BJ (cell line): ENCODE data around the genes MALSU1 and IGF2BP3.

GRCh38 chr7:22863158-22864070 lies 40.8 kb upstream of the TOMM7 start:
- CAGE, long polyA plus RNA = no peak
- RRBS = no CpG with 5 or more reads among the region's 10 CpGs

DNA sequence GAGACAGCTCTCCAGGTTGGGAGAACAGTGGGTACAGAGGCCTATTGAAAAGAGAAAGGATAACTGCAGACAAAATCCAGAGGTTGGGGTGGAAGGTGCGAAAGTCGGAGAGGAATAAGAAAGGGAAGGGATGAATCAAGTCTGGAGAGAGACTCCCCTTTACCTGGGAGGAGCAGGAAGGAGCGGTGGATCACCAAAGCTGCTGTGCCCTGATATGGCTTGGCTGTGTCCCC lies 56.8 kb upstream of the TOMM7 start:
- CAGE, long polyA plus RNA = no peak
- RRBS = no CpG with 5 or more reads among the region's 3 CpGs

DNA sequence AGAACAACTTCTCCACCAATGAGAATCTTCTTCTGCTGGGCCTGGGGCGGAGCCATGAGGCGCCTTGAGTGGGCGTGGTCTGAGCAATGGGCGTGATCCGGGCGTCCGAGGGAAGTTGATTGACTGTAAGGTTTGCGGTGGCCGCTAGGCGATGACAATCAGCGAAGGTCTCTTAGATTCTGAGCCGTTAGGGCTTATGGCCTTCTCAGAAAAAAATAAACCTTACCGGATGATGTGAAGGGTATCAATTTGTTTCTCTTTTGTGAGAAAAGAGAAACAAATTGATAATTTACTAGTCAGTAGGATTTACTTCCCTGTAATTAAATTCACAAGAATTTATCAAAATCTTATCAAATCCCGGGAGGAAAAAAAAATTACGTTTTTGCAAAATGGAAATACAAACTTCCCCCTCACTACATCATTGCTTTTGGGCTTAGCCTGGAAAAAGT lies 314 bp upstream of the HYCC1 start:
- CAGE, long polyA plus RNA = no peak
- RRBS = 4% methylated on average over 4 of the region's 15 CpGs

DNA sequence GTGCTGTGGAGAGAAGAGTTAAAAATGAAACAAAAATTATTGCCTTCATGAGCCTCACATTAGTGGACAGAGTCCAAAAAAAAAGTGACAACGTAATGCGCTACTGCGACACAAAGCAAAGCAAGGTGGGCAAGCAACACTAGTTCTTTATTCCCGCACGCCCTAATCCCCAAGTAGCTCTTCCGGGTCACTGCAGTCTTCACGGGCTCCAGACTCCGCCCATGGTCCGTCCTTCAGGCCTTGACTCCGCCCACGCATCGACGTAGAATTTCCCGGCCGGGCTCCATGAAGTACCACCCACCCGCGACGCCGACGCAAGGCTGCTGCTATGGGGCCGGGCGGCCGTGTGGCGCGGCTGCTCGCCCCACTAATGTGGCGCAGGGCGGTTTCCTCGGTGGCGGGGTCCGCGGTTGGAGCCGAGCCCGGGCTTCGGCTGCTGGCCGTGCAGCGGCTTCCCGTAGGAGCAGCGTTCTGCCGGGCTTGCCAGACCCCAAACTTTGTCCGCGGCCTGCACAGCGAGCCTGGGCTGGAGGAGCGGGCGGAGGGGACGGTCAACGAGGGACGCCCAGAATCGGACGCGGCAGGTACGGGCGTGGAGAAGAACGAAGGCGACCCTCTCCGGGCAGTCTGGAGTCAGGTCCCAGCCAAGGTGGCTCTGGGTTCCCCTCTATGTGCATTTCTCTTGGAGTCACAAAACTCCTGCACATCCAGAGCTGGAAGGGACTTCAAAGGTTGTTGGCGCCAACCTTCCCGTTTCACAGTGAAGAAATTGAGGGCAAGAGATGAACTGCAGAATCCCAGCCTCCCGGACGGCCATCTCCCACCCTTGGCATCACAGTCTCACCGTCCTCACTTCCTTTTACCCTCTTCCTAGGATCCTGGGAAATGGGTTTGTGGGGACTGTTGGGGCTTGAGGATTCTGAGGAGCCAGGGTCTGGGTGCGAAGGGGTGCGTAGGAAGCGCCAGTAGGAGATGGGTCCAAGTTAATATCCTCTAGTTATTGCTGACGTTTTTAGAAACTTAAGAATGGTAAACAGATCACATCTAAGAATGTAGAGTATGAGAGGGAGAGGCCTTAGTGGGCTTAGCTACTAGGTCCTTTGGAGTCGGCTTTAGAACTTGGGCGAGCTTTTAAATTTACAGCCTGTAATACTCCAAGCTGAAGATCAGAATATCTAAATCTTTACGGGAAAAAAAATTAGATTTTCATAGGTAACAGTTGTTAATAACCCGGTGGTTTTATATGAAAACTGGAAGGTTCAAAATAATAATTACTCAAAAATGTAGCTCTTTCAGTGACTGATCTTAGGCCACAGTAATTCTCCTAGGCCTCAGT lies at the start of gene MALSU1:
MALSU1 (plus strand) TSS at position 315 of the 1,336 bp plus-strand sequence.
- CAGE, long polyA plus RNA = no peak
- RRBS = 1% methylated on average over 32 of the region's 69 CpGs

GRCh38 chr7:23462658-23463615 lies 7.4 kb downstream of the IGF2BP3 start:
- CAGE, long polyA plus RNA = no peak
- RRBS = no CpG with 5 or more reads among the region's 4 CpGs

DNA sequence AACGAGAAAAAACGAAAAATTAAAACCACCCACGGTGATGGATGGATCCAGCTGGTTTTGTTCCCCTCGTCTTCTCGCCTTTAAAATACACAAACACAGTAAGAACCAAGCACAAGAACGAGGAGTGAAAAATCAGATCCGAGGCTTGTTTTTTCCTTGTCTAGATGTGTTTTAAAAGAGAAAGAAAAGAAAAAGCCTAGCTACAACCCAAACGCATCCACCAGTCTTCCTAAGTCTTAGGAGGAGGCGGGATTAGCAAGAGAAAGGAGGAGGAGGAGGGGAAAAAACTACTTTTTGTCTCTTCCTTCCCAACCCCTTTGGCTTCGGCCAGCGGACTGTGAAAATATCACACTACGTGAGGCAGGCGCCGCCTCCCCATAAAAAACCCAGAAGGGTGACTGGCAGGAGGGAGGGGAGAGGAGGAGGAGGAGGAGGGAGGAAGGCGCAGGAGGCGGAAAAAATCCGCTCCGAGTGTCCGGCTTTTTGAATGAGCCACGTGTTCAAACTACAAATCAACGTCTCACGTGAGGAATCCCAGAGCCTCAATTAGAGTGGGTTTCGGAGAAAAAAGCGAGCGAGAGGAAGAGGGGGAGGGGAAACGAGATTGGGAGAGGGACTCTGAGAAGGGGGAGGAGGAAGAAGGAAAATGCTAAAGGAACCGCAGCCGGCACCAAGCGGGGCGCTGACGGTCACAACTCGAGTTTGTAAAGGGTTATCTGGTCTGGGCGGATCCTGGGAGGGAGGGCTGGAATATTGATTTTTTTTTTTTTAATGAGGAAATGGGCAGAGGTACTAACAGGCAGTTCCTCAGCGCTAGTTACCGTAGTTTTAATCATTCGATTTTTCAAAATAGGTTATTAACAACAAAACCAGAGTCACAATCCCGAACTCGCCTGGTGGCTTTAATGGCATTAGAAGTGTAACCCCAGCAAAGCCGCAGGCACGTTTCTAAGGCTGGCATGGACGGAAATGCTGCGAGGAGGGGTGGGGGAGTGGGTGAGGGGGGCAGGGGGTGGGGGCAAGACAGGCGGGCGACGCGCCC lies at the start of gene IGF2BP3:
IGF2BP3 (minus strand) TSS at position 353 of the 1,042 bp plus-strand sequence.
- CAGE, long polyA plus RNA = start-site peak on the minus strand centred at position 292 of the sequence, 132 bp wide, 491 and 178 reads in 2 replicates
- RRBS = no CpG with 5 or more reads among the region's 46 CpGs

GRCh38 chr7:23473857-23474461 lies 3.7 kb upstream of the IGF2BP3 start:
- CAGE, long polyA plus RNA = no peak
- RRBS = 4% methylated on average over 20 of the region's 68 CpGs

DNA sequence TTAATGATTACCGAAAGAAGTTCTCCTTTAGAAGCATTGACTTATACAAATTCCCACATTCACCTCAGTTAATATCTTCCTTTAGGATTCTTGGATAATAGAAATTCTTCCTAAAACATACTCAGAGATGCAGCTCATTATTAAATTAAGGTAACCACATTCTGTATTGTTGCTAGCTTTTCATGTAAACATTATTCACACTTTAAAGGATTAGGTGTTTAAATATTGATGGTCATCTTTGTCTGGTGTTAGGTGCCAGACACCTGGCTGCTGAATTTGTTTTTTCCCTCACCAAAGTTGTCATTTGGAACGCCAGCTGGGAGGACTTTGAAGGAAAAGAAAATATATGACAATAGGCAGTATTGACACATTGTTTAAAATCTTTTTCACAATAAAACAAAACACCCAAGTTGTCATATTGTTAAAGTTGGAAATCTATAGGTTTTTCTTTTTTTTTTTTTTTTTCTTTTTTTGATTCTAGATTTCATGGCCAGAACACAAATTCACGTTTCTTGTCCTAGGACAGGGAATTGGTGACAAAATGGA lies 68.1 kb downstream of the GSDME start:
- CAGE, long polyA plus RNA = no peak
- RRBS = no CpG with 5 or more reads among the region's 3 CpGs

DNA sequence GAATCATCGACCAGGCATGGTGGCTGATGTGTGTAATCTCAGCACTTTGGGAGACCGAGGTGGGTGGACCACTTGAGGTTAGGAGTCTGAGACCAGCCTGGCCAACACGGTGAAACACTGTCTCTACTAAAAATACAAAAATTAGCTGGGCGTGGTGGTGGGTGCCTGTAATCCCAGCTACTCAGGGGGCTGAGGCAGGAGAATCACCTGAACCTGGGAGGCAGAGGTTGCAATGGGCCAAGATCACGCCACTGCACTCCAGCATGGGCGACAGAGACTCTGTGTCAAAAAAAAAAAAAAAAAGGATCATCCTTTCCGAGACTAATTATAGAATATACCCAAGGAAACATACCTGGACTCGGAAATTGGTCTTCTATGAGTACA lies 8.1 kb downstream of the GSDME start:
- CAGE, long polyA plus RNA = no peak
- RRBS = no CpG with 5 or more reads among the region's 8 CpGs

- CAGE, long polyA plus RNA = no peak
- RRBS = no CpG with 5 or more reads among the region's 7 CpGs
Observed at GRCh38 chr7:24821351-24822023, 64.2 kb upstream of the GSDME start.

- CAGE, long polyA plus RNA = no peak
- RRBS = 87% methylated on average over 5 of the region's 29 CpGs
Observed at GRCh38 chr7:24833937-24834935, 77.0 kb upstream of the GSDME start.

DNA sequence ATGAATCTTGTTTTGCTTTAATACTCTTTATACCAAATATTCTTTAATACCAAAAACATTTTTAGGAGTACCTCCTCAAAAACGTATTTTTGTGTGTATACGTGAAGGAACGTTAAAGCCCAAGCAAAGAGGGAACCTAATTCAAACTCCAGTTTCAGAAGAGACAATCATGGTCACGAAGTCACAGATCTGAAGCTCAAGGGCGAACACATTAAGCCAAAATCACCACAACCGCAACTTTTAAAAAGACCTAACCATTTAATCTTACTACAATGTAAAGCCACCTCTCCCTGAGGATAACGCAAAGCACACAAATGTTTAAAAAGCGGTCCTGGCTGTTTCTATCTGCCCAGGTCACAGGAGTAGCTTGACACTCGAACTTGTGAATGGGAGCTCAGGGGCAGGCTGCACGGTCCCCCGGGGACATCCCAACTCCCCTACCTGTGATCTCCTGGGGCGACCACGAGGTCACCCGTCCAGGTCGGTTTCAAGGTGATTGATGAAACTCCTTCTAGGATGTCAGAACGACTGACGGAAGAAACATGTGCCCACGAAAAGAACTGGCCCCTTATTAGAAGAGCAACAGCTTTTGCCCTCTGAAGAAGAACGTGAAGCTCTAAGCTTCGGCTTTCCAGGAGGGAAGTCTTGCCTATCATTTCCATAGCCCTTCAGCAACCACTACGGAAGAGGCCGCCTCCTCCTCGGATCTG lies 656 bp downstream of the CYCS start:
- CAGE, long polyA plus RNA = no peak
- RRBS = no CpG with 5 or more reads among the region's 23 CpGs

DNA sequence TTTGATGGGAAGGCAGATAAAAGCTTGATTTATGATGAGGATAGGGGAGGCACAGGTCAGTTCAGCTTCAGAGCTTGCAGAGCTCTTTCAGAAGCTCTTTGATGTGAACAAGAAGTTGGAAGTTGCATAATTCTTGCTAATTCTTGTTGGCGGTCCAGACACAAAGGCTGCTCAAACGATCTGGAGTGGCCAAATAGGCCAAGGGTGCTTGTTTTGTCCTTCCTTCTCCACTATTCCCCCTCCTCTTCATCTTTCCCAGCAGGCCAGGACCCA lies 180.0 kb upstream of the NPVF start:
- CAGE, long polyA plus RNA = no peak
- RRBS = no CpG with 5 or more reads among the region's 2 CpGs

GRCh38 chr7:25568207-25568915 lies 340.1 kb upstream of the NPVF start:
- CAGE, long polyA plus RNA = no peak
- RRBS = no CpG with 5 or more reads among the region's 13 CpGs

DNA sequence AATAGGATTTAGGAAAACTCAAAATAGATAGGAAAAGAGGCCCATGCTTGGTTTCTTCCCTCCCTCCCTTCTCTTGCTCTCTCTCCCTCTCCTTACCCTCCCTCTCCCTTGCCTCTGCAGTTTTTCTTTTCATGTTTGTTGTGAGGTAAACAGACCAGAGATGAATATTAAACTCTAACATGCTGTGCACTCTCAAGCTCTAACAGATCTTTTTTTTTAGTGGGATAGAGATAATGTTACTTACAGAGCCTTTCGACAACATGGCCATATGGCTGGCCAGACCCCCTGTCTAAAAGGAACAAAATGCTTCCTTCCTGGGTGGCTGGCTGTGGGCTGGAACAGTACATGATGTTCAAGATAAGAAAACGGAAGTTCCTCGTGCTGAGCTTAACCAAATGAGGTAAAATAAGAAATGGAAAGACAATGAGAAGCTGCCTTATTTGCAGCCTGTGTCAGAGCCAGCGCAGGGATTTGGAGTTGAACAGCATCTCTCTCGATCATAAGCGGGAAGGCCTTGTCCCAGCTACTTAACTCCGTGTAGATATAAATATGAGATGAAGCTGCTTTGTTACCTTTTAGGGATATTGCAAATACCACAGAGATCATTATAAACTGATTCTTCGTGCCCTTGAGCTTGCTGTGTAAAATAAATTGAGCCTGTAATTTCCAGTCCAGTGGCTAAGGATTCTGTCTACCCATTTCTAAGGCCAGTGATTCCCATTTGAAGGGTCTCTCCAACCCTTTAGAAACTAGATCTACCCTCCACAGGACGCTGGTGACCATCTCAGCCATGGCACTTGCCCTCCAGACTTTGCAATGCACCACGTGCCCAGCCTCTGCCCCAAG lies 392.0 kb upstream of the NPVF start:
- CAGE, long polyA plus RNA = no peak
- RRBS = no CpG with 5 or more reads among the region's 10 CpGs

- CAGE, long polyA plus RNA = no peak
- RRBS = no CpG with 5 or more reads among the region's 1 CpG
Observed at GRCh38 chr7:25770231-25770430, 381.9 kb upstream of the NFE2L3 start.

GRCh38 chr7:25897504-25897788 lies 254.6 kb upstream of the NFE2L3 start:
- CAGE, long polyA plus RNA = no peak
- RRBS = no CpG with 5 or more reads among the region's 4 CpGs

GRCh38 chr7:25949044-25949465 lies 202.9 kb upstream of the NFE2L3 start:
- CAGE, long polyA plus RNA = no peak
- RRBS = no CpG with 5 or more reads among the region's 3 CpGs

DNA sequence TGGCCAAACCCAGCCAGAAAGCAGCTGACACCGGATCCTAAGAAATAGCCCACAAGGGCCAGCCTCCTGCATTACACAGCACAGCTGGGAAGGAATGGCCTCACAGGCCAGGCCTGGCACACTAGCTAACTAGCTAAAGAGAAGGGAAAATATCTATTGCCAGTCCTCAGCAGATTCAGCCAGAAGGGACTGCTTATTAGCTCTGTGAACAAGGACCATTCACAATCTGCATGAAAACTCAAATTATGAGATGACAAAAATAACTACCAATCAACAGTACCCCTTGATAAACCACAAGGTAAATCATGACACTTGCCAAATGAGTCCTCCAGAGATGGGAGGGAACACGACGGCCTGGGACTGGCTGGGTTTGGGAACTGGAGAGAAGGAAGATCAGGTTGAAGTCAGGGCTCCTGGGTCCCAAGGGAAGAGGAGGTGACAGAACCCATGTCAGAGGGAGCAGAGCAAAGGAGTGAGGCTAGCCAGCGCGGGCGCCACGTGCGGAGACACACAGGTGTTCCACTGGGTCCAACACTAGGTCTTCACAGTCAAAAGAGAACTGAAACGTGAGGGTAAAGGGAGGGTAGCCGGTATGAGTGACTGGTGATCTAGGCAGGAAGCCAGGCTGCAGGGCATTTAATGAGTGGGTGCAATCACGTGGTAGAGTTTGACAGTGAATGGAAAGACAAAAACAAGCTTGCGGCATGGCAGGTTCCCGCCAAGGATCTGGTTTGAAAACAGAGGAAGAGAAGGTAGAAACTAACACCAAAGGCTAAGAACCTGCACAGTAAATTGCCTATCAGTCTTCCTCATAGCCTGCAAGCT lies 184.1 kb upstream of the NFE2L3 start:
- CAGE, long polyA plus RNA = no peak
- RRBS = no CpG with 5 or more reads among the region's 13 CpGs

DNA sequence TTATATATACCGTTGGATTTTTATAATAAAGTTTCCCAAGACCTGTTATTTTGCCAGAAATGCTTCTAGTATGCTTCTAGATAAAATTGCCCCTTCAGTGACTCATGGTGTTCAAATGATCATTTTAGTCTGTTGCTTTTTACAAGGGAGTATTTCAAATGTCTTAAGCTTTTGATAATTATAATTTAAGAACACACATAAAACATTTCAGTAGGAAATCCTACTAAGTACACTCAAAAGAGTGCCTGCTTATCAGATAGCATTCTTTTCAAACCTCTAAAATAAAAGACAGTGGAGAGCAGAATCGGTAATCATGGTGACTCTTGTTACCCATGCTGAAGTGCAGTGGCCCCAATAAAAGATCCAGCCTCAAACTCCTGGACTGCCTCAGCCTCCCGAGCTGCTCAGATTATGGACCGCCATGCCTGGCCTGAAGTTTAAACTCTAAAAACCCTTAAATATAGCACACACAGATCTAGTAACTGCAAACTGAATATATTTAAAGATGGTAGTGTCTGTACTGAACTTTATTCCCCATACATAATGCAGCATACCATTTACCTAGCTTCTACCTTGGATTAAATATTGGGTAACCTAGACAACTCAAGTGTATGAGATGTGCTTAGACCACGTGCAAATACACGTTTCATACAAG lies 13.3 kb downstream of the HNRNPA2B1 start:
- CAGE, long polyA plus RNA = no peak
- RRBS = no CpG with 5 or more reads among the region's 6 CpGs